Thoracic aorta endothelial cell (primary cell): ENCODE data around the genes DNAJB1, ADGRE3, OR7A10, OR7A17, CCDC105 and AKAP8L.

DNA sequence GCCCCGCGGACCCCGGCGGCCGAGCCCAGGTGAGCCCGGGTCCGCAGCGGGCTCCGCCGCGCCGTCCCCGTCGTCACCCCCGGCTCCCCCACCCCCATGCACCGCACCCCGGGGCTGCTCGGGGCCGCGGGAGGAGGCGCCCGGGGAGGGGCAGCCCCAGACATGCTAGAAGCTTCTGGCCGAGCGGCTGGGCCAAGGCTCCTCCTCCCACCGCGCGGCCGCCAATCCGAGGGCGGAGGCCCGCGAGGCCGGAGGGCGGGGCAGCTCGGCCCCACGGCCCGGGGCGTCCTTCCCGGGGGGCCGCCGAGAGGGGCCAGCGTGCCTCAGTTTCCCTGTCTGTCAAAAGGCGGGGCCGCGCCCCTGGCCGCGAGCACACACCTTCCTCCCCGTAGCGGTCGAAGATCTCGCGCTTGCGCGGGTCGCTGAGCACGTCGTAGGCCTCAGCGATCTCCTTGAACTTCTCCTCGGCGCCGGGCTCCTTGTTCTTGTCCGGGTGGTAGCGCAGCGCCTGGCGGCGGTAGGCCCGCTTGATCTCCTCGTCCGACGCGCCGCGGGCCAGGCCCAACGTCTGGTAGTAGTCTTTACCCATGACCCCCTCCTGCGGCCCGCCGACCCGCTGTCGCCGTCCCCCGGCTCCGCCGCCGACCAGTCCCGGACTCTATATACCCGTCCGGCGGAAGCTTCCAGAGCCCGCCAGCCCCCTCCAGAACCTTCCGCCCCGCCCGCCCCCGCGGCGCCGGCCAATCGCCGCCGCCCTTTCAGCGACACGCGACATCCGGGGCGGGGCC, at the start of gene DNAJB1:
Gene DNAJB1, minus strand, starts transcription at position 637 of the 788 bp plus-strand sequence.
- CAGE, long polyA plus RNA = no peak

DNA sequence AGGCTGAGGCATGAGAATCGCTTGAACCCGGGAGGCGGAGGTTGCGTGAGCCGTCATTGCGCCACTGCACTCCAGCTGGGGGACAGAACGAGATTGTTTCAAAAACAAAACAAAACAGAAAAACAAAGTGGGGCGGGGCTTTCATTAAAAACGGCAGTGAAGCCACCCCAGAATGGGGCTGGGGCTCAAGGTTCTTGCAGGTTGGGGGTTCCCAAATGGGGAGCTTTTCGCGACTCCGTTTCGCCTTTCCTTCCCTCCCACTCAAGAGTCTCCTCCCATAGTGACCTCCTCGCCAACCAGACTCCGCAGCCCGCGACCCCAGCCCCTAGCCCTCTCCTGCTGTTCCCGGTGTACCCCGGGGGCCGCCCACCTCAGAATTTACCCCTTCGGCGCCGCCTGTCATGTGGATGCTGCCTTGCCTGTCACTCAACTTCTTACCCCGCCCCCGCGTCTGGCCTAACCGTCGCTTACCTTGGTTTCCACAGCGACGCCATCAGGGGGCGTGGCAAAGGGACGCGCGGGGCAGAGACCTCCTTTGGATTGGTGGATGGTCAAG, 476 bp upstream of the TECR start:
- CAGE, long polyA plus RNA = no peak

GRCh38 chr19:14558133-14558746, 13.6 kb downstream of the NDUFB7 start:
- CAGE, long polyA plus RNA = no peak

GRCh38 chr19:14577700-14578464, 5.0 kb upstream of the CLEC17A start:
- CAGE, long polyA plus RNA = no peak

DNA sequence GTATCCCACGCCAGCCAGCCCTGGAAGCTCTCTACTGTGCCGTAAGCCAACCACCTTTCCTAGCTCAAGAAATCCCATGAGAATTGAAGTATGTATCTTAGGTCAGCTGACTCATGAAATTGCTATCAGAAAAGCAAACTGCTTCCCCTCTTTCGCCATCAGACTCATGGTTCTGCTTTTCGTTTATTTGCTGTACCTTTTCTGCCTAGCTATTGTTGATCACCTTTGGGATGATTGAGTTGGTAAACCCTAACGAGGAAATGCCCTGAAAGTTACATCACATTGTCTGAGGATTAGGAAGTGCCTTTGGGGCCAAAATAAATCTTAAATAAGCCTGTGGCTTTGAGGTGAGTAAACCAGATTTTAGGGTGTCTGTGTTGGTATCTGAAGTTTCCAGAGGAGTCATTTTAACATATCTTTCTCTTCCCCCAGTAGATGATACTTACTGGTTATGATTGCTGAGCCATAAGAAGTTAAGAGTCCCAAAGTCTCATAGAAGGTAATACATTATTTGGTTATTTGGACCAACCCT, at the start of gene ADGRE3:
Gene ADGRE3, minus strand, starts transcription at position 61 of the 532 bp plus-strand sequence.
- CAGE, long polyA plus RNA = no peak

GRCh38 chr19:14714741-14715047, 24.8 kb downstream of the ZNF333 start:
- CAGE, long polyA plus RNA = no peak

- CAGE, long polyA plus RNA = no peak
These were observed 35.0 kb downstream of the ADGRE2 start for GRCh38 chr19:14743148-14743985.

DNA sequence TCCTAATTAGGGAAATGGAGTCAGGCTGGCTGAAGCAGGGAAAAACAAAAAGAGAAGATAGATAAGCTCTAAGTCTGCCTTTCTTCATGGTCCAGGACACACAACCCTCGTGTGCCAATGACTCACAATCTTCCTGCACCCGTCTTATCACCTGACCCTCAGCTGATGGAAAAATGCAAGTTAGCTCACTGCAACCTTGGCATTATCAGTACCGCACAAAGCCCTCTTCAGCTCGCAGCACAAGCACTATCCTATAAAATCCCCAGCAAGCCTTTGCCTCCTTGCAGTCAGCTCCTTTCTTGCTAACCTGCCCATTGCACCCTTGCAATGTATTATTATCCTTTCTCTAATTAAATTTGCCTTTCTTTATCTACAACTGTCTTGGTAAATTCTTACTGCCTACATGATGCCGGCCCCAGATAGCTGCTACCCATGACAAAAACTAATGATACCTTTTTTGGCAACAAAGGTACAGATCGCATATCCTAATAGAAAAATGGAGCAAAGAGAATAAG, 4.2 kb downstream of the OR7A5 start:
- CAGE, long polyA plus RNA = no peak

DNA sequence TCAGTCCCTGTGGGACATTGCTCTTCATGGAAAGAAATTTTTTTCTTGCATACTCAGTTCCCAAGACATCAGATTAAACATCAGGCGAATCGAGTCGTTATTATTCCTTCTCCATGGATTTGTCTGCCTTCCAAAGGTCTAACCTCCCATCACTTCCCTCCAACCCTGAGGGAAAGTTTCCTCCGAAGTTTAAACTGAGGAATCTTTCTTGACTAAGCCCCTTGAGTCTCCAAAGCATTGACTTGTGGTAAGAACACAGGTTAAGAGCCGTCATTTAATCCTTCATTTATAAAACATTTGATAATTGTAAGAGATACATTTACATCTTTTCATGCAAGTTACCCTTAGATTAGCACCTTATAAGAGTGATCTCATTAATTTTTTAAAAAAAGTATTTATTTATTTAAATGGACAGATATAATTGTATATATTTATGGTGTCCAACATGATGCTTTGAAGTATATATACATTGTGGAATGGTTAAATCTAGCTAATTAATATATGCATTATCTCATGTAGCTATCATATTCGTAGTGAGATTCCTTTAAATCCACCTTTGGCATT, at the start of gene OR7A10:
Gene OR7A10, minus strand, starts transcription at position 143 of the 564 bp plus-strand sequence.
- CAGE, long polyA plus RNA = no peak

DNA sequence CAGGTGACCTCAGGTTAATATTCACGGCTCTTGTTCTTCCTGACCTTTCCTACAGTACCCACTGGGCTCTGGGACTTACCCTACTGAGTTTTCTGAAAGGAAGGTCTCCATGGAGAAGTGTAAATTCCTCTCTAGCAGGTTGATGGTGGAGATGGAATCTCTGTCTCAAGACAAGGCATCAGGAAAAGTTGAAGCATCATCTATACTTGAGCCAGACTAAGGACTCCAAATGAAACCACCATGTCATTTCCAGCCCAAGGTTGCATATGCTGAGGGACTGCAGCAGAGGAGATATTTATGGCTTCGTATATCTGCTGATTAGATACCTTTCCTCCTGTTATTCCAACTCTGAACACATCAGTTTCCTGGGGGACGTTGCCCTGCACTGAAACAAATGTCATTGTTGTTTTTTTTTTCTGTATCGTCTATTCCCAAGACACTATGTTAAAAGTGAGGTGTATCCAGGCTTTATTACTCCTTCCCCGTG, at the start of gene OR7A17:
Gene OR7A17, minus strand, starts transcription at position 271 of the 487 bp plus-strand sequence.
- CAGE, long polyA plus RNA = no peak

GRCh38 chr19:15010350-15011057, at the start of gene CCDC105:
Gene CCDC105 (plus strand): TSS chr19:15010726.
- CAGE, long polyA plus RNA = no peak

DNA sequence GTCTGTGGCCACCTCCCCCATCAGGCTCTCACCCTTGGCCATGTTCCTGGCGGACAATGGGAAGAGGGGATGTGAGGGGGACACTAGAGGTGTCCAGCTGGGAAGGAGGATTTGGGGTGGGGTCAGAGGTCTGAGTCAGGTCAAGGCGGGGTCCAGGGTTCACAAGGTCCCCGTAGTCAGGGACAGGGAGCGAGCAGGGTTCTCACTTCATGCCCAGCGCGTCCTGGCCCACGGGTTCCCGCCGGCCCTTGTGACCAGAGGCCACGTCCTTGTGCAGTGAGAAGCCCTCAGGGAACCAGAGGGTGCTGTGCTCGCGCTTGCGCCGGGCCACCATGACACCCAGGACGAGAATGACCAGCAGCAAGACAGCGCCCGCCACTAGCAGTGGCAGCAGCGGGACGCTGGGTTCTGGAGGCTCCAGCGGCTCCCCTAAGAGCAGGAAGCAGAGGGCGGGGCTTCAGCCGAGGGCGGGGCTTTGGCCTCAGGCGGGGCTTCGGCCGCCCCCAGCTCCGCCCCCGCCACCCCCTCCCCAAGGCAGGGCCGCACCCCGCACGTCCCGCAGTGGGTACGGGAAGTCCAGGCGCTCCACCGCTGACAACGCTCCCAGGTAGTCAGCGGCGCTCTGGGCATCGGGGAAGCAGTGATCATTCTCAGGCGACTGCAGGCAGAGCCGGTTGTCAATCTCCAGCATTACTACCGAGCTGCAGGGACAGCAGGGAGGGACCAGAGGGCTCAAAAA, 30.5 kb downstream of the NOTCH3 start:
- CAGE, long polyA plus RNA = no peak

DNA sequence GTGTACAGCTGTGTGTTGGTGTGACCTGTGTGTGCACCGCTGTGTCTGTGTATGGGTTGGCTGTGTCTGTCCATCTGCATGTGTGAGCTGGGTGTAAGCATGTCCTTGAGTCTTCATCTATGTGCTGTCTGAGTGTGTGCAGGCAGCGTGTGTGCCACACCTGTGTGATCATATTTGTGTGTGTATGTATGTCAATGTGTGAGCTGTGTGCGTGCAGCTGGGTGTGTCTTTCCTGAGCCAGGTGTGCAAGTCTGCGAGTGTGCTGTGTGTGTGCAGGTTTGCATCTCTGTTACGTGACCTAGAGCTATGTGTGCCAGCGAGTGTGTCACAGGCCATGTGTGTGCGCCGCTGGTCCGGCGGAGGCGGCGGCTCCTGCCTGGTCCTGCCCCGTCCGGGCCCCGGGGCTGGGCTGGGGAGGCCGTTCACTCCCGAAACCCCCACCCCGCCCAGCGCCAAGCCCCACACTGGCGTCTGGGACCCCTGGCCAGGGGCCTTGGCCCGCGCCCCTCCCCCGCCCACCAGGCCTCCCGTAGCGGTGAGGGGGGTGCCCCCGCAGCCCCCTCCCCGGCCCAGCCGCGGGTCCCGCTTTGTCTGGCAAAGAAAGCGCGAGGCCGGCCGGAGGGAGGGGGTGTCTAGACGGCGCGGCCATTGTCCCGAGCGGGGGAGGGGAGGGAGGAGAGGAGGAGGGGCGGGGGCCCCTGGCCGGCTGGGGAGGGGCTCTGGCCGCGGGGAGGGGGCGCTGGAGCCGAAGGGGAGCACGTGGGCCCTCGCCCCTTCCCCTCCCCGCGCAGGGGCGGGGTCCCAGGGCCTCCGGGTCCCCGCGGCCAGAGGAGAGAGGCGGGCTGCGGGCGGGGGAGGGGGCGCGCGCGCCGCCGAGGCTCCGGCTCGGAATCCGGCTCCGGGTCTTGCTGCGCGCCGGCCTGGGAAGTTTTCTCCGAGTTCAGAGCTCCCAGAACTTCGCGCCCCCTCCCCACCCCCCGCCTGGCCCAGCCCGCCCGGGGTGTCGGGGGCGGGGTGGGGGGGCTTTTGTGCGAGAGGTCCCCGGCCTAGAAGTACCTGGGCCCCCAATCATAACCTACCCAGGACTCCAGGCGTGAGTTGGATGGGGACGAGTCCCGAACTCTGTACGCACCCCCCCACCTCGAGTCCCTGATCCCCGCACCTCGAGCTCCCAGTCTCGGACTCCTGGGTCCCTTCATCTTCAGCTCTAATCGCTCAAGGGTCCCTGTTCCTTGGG, 1.0 kb downstream of the NOTCH3 start:
- CAGE, long polyA plus RNA = no peak

GRCh38 chr19:15223937-15224505, 8.2 kb downstream of the EPHX3 start:
- CAGE, long polyA plus RNA = no peak

DNA sequence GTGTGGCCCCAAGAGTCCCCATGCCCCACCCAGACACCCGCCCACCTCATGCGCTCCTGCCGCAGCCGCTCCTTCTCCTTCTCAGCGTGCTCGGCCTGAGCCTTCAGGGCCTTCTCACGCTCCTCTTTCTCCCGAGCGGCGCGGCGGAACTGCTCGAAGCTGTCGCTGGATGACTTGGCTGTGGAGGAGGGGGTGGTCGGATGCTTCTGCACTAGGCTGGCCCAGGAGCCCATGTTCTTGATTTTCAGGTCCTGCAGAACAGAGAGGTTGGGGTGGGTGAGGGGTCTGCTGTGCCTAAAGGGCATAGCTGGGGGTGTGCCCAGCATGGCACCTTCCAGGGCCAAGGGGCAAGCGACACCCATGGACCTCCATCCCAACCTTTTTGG, 6.8 kb upstream of the EPHX3 start:
- CAGE, long polyA plus RNA = no peak

DNA sequence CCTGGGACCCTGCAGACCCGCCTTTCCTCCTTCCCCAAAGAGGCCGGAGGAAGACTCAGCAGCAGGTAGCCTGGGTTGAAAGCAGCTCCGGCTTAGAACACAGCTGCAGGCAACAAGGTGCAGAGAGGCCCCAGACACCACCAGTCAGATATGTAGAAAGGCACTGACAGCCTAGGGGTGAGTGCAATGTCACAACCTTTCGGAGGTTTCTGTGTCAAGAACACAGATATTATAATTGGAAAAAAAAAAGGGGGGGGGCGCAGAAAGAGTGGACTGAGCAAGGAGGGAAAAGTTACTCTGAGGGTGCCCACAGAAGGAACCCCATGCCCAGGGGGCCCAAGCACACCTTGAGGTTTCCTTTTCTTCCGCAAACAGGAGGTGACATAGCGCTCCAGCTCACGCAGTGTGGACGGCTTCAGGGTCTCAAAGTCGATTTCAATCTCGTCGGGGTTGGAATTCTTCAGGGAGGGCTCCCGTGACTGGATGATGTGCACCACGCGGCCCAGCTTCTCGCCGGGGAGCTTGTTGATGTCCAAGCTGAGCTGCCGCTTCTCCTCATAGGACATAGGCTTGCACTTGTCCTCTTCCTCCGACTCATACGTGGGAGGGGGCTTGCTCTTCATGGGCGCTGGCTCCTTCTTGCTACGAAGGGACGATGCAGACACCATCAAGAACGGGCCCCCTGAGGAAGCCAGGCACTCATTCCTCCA, 22.9 kb upstream of the EPHX3 start:
- CAGE, long polyA plus RNA = no peak

DNA sequence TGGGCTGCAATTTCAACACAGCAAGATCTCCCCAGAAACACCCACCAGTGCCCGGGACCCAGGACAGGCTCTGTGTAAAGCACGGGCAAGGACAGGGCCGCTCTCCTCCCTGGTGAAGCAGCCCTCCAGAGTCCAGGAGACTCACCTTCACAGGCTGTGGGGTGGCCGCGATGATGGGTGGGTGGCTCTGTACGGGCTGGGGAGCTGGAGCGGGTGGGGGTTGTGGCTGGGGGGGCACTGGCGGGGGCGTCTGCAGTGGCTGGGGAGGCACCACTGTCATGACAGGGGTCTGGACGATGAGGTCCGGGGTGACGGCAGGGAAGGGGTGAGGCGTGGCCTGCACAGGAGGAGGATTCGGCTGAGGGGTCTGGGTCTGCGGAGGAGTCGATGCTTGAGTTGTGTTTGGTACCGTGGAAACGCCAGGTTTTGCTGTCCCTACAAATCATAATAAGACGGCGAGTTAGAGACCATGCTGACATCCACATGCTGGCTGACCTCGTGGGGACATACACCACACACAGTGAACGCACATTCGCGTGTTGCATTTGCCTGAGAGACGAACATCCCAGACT, 33.0 kb upstream of the EPHX3 start:
- CAGE, long polyA plus RNA = no peak

DNA sequence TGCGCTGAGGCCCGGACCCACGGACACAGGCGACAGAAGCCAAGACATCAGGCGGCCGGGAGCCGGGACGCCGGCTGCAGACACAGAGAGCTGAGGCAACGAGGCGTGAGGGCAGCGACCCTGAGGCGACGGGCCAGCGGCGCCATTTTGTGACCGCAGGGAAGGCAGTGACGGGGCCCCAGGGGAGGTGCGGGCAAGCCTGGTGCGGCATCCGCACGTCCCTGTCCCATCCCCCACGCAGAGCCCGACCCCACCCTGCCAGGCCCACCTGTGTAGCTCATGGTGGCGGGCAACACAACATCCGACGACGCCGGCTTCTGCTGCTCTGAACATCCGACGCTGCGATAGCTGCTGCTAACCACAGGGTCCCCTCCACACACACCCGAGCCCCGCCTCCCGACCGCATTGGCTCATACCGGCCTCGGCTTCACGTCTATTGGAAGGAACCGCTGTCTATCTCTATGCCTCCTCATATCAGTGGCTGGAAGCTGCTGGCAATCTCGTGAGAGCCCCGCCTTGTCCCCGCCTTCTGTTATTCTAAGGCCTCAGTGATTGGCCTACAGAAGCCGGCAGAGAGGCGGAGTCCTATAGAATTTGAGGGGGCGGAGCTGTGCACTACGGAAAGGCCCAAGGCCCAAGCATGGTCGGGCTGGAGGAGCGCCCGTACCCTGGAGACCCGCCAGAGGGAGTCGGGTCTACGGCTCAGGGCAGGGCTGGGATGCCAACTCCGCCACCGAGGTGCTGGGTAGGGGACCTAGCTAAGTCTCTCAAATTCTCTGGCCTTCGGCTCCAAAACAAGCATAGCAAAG, at the start of gene AKAP8L:
Gene AKAP8L, minus strand, starts transcription at position 346 of the 809 bp plus-strand sequence.
- CAGE, long polyA plus RNA = no peak

GRCh38 chr19:15424548-15424816, 5.7 kb upstream of the AKAP8L start:
- CAGE, long polyA plus RNA = no peak

GRCh38 chr19:15452217-15453247, 2.8 kb upstream of the WIZ start:
- CAGE, long polyA plus RNA = no peak